ENCODE data around the genes DMXL1, FAM170A and SNCAIP.

- PRO-cap = no peak
- RAMPAGE, long total RNA, 4 experiments = start-site peak on the minus strand in 2 of 4 experiments, at chr5:116494243-116494461 at its widest, 21 to 22 reads per replicate
Measured at GRCh38 chr5:116494262-116494687, 80.3 kb downstream of the SEMA6A start.

DNA sequence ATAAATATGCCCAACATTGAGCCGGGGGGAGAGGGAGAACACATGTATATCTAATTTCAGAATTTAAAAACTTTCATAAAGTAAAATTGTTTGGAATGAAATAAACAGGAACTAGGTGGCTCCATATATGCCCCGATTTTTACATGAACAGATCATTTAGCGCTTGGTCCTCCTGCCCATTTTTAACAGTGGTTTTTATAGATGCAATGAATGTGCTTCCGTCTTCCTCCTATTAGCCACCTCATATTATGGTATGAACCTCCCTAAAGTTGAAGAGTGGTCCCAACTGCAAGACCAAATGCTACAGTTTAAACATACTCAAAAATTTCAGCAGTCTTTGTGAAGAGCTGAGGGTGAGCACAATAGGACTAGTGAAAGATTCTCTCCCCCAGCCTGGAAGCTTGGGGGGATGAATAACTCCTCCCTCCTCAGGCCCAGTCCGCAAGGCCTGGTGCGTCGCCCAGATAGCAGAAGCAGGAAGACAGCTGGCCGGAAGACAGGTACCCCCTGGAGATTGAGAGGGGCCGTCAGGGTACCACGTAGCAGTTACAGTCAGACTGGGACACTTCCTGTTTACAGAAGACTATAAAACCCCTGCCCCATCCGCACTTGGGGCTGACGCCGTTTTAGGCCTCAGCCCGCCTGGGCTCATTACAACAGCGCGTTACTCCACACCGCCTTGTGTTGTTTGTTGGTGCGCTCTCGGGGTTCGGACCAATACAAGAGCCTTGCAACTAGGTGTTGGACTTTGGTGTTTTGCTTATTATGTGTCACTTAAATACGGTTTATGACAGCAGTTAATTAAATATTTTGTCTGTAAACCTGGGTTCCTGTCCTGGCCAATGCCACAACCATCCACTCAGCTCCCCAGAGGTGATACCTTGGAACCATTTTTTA is 15.5 kb downstream of the SEMA6A start:
- PRO-cap = no peak
- RAMPAGE, long total RNA, 4 experiments = start-site peak on the minus strand in 2 of 4 experiments, centred at positions 431 to 444 of the sequence, 10 to 11 reads per replicate

GRCh38 chr5:116572295-116572687 is 2.3 kb downstream of the SEMA6A start:
- PRO-cap = bidirectional peak, plus-strand start at chr5:116572469, minus-strand start at chr5:116572429
- RAMPAGE, long total RNA, 4 experiments = no peak in any of the 4 experiments

DNA sequence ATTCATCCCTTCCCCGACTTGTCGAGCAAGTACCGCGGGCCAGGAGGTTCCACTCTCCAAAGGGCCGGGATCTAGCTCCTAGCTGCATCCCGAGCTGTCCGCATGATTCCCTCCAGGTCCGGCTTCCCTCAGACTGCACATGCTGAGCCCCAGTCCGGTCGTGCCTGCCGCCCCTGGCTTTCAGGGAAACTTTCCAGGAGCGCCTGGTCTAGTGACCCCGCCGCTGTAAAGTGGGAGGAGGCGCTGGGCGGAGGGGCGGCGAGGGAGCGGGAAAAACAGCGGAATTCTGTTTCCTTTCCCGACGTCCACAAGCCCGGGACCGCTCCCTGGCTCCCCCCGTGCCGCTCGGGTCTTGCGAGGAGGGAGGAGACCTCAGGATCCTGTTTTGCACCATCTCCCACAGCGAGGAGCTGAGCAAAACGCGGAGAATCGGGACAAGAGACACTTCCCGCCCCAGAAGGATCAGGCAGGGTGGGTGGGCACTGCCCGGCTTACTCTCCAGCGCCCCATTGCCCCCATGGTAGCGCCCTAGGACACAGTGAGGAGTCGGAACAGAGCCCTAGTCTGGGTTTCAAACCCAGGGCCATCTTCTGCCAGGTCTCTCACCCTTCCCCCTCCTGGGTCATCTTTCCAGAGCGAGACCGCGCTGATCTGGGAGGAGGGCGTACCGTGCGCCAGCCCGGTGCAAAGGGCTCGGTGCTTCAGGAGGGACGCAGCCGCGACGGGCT is 1.8 kb downstream of the SEMA6A start:
- PRO-cap = bidirectional peak, plus-strand start at position 131 of the sequence, minus-strand start at position 182 of the sequence; bidirectional peak, plus-strand start at position 687 of the sequence, minus-strand start at position 592 of the sequence
- RAMPAGE, long total RNA, 4 experiments = start-site peak on the plus strand in 2 of 4 experiments, centred at positions 669 to 696 of the sequence, 9 to 20 reads per replicate; start-site peak on the minus strand in 2 of 4 experiments, centred at positions 138 to 504 of the sequence, 20 to 38 reads per replicate

DNA sequence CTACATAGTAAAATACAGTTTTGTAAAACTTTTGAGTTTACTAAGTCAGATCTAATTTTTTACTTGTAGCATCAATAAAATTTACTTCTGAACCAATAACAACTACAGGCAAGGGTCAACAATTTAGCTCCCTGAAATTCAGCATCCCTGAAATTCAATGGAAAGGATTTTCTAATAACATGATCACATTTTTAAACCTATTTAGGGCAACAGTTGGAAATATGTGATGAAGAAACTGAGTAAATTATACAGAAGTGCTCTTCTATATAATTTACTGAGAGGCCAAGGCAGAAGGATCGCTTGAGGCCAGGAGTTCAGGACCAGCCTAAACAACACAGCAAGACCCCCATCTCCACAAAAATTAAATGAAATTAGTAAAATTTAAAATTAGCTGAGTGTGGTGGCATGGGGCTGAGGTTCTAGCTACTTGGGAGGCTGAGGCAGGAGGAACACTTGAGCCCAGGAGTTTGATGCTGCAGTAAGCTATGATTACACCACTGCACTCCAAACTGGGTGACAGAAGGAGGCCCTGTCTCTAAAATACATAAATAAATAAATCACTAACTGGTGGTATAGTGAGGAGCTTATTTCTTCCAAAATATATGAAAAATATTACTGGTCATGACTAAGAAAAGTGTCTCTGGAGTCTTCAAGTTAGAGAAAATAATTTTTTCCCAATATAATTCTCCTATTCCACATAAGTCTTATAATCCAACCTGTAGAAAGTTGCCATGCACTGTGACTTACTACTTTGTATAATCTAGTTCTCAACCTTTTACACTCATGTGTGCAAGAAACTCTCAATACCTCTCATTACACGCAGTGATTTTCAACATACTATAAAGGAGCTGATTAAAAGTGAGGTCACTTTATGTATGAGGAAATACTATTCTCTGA is 150.7 kb downstream of the DTWD2 start:
- PRO-cap = no peak
- RAMPAGE, long total RNA, 4 experiments = start-site peak on the minus strand in 1 of 4 experiments, centred at position 597 of the sequence, 9 reads per replicate

GRCh38 chr5:119070985-119071538 is at the start of gene DMXL1:
TSS of gene DMXL1 (plus strand) at chr5:119071087.
- PRO-cap = bidirectional peak, plus-strand start at chr5:119071149, minus-strand start at chr5:119070839; bidirectional peak, plus-strand start at chr5:119071382, minus-strand start at chr5:119071323
- RAMPAGE, long total RNA, 4 experiments = start-site peak on the plus strand in 3 of 4 experiments, at chr5:119071063-119071470 at its widest, 40 to 1,580 reads per replicate

- PRO-cap = no peak
- RAMPAGE, long total RNA, 4 experiments = no peak in any of the 4 experiments
Measured at GRCh38 chr5:119299361-119300612, 56.0 kb upstream of the TNFAIP8 start.

GRCh38 chr5:119629383-119629759 is at the start of gene FAM170A:
TSS of gene FAM170A (plus strand) at chr5:119629558.
- PRO-cap = no peak
- RAMPAGE, long total RNA, 4 experiments = no peak in any of the 4 experiments

DNA sequence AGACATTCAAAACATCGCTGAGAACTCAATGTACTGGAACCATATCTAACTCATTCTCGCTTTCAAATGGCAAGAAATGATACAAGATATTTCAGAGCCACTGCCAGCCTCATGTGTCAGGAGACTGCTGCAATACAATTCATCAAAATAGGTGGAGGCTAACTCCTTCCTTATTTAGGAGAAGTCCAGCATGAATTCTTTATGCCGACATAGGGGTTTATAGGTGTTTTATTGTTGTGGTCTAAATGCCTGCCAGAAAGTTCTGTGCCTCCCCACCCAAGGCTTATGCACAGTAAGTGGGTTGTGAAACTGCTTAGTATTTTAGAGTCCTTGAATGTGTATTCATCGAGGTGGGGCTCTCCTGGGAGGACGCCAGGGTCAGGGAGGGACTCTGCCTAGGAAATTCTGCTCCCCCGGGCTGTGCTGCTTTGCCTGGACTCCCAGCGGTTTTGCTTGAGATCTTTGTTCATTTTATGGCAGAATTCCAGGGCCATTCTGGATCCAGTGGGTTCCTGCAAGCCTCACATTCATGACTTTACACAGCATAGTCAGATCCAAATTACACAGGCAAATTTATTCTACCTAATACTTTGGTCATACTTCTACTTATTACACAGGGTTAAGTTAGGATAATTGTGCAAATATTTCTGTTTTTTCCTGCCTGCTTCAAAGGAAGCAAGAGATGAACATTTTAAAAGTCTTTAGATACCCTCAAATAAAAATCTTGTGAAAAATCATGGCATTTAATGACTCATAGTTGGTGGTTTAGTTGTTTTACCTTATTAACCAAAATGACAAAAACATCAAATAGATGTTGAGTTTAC is 23.5 kb downstream of the ENSG00000250803 start:
- PRO-cap = no peak
- RAMPAGE, long total RNA, 4 experiments = no peak in any of the 4 experiments

DNA sequence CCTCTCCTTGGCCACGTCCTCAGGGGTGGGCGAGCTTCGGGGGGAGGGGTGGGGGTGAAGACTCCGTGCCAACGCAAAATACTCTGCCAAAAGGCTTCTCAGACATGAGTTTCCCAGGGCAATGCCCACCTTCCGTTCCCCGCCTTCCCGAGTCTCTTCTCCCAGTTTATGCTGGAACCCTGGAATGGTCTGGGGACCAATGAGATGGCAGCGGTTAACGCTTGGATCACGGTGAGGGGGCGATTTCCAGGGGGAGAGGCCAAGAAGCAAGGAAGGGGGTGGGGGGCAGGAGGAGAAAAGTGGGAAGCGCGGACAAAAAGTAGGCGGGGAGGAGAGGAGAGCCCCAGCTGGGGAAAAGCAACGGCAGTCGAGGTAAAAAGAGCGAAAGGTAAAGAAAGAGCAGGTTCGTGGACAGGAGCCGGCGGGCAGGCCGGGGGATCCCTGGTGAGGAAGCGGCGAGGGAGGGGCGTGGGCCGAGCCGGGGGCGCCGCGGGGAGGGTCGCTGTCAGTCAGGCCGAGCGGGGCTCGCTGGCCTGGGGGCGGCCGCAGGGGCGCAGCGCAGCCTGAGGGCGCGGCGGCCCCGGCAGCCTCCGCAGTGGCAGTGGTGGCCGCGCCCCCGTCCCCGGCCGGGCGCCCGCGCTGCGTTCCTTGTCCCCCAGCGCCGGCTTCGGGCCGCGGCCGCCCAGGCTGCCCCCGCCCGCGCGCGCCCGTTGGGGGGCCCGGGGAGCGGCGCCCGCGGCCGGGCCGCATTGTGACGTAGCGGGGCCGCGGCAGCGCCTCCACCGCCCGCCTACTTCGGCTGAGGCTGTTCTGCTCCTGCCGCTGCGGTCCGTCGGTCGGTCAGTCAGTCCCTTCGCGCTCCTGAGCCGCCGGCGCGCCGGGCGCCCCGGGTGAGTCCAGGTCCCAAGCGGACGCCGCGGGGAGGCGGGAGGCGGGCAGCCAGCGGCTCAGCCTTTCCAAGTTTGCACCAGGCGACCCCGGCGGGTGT is at the start of gene SNCAIP:
SNCAIP (plus strand) TSS at position 843 of the 988 bp plus-strand sequence.
- PRO-cap = bidirectional peak, plus-strand start at position 808 of the sequence, minus-strand start at position 686 of the sequence
- RAMPAGE, long total RNA, 4 experiments = start-site peak on the plus strand in 1 of 4 experiments, centred at position 313 of the sequence, 16 reads per replicate

DNA sequence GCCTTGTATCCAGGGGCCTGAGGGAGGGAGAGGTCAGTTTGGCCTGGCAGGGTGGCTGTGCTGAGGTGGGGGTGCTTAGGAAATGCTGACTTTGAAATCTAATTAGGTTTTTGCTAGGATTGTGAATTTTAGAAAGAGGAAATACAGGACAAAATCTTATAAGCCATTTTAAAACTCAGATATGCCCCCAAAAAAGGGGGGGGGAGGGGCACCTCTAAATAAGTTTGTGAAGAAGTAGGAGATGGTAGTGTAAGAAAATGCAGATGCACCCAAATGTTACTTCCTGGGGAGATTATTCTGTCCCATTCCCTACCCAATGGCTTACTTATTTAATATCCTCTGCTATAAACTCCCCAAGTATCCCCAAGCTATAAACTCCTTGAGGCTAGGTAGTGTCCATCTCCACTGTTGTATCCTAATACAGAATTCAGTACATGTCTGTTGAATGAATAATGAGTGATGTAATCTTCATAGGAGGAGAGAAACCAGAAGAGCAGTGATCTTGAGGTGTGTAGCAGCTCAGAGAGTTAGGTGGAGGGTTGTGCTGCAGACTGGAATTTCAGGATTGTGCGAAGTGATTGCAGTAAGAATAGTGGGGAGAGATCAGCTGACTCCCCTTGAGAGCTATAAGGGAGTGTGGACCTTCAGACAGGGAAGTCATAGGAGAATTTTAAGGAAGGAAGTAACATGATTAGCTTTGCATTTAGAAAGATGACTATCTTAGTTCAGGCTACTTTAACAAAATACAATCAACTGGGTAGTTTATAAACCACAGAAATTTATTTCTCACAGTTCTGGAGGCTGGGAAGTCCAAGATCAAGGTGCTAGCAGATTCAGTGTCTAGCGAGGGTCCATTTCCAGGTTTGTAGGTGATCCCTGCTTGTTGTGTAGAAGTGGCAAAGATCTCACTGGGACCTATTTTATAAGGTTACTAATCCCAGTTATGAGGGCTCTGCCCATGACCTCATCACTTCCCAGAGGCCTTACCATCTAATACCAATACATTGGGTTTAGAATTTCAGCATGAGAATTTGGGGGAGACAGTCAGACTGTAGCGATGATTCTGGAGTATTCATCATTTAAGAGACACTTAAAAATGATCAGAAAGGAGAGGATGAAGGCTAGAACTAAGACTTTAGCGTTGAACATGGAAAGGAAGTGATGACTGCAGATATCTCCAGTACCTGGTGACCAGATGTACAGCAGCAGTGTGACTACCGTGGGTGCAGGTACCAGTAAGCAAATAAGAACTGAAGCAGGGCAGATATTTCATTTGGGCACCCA is 4.4 kb downstream of the SNX24 start:
- PRO-cap = unidirectional peak, minus-strand start at position 561 of the sequence
- RAMPAGE, long total RNA, 4 experiments = start-site peak on the plus strand in 1 of 4 experiments, centred at position 468 of the sequence, 7 reads per replicate

- PRO-cap = unidirectional peak, plus-strand start at chr5:123422525
- RAMPAGE, long total RNA, 4 experiments = no peak in any of the 4 experiments
Measured at GRCh38 chr5:123422099-123423073, 817 bp downstream of the CEP120 start.

DNA sequence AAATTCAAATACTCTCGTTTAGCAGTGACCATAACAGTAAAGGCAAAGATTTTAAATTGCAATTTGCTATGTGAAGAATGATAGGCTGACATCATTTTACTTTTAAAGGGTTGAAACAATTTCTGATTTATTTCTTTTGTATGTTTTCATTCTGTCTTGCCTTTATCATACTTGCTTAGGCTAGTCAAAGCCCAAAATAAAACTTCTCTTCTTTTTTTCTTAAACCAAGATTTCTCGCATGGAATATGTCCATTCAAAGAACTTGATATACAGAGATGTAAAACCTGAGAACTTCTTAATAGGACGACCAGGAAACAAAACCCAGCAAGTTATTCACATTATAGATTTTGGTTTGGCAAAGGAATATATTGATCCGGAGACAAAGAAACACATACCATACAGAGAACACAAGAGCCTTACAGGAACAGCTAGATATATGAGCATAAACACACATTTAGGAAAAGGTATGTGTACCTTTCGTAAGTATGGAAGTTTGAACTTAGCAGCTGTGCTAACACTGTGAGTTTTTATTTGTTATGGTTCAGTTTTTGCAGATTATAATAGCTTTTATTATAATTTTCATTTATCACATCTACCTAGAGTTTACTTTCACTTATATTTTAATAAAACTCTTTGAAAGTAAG is 63.6 kb downstream of the CSNK1G3 start:
- PRO-cap = no peak
- RAMPAGE, long total RNA, 4 experiments = no peak in any of the 4 experiments

DNA sequence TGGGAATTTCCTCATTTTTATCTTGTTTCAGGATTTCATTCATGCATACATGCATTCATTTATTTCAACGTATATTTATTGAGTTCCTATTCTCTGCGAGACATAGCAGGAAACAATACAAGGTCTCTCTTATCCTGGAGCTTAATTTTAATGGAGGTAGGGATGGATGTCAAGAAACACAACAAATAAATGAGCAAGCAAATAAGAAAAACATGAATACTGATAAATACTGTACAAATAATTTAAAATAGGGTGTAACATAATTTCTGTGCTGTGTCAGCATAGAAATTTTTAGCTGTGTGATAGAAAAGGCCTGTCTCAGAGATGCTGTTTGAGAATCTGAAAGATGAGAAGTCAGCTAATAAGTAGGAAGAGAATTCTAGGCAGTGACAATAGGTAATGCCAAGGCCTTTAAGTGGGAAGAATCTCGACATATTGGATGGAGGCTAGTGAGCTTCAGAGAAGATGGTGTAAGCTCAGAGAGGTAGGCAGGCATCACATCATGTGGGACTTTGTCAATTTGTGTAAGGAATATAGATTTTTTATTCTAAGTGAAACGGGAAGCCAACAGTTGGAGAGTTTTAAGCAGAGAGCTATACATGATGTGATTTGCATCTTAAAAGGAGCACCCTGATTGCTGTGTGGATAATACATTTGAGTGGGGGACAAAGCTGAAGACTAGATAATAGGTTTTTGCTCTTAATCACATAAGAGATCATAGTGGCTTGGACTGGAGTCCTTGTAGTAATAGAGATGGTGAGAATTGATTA is 91.6 kb downstream of the CSNK1G3 start:
- PRO-cap = no peak
- RAMPAGE, long total RNA, 4 experiments = start-site peak on the plus strand in 1 of 4 experiments, centred at position 294 of the sequence, 6 reads per replicate

GRCh38 chr5:124660734-124661093 is 85.7 kb downstream of the ZNF608 start:
- PRO-cap = no peak
- RAMPAGE, long total RNA, 4 experiments = no peak in any of the 4 experiments

- PRO-cap = no peak
- RAMPAGE, long total RNA, 4 experiments = no peak in any of the 4 experiments
Measured at GRCh38 chr5:124671124-124671630, 75.3 kb downstream of the ZNF608 start.

- PRO-cap = no peak
- RAMPAGE, long total RNA, 4 experiments = no peak in any of the 4 experiments
Measured at GRCh38 chr5:124745429-124745673, 1.1 kb downstream of the ZNF608 start.

GRCh38 chr5:124745674-124746186 is 709 bp downstream of the ZNF608 start:
- PRO-cap = no peak
- RAMPAGE, long total RNA, 4 experiments = no peak in any of the 4 experiments

DNA sequence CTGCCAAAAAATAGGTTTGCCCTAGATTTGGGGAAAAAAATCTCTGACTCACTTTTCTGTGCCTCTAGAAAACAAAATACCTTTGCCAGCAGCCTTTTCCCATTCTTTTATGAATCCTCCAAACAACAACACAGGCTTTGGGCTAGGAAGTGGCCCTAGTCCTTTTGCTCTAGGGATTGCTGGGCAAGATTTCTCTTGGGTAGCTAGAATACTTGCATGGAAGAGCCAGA is 37.4 kb upstream of the ZNF608 start:
- PRO-cap = no peak
- RAMPAGE, long total RNA, 4 experiments = no peak in any of the 4 experiments

DNA sequence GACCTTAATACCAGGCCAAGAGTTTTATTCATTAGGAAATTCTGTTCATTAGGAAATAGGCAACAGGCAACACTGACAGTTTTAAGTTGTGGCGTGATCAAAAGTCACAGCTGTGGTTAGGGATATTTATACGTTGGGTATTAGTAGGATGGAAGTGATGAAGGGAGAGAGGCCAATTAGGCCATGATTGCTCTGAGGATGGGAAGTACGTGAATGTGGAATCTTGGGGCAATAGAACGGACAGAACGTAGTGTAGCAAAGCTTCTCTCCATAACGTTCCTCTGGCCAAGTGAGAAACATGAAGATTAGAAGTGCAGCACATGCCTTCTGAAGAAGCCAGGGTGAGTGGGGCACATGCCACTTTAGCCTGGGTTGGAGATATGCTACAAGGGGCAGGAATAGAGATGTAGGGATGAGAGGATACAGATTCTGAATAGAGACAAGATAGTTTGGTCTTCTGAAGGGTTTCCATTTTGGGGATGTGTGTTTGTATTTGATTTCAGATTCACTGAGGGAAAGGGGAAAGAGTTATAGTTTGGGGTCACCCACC is 290.2 kb upstream of the ZNF608 start:
- PRO-cap = no peak
- RAMPAGE, long total RNA, 4 experiments = no peak in any of the 4 experiments